RPMI7951 (cell line): ENCODE measurements around a stretch of chr9.

GRCh38 chr9:129951080-129951626, 91.8 kb downstream of the FNBP1 start:
- RAMPAGE, long total RNA: no peak

DNA sequence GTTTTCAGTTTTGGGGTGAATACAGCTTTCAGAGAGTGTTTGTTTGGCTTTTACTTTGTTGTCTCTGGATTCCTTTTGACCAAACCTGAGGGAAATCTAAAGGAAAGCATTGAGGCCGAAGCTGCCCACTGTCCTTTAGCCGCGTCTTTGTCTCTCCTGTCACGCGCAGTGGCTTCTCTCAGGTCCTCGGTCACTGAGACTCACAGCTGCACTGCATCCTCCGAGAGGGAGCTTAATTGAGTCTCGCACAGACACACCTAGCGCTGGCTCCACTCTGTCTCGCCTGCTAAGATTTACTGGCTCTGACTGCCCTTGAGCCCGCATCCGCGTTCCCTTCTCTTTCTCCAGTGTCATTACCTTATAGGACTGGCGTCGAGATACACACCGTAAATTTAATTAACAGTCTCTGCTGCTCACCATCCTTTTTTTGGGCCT, 58.0 kb downstream of the GPR107 start:
- RAMPAGE, long total RNA: no peak

GRCh38 chr9:130128623-130129496, 43.3 kb upstream of the NCS1 start:
- RAMPAGE, long total RNA: no peak

- RAMPAGE, long total RNA: no peak
Observed at GRCh38 chr9:130137012-130137492, 35.2 kb upstream of the NCS1 start.

DNA sequence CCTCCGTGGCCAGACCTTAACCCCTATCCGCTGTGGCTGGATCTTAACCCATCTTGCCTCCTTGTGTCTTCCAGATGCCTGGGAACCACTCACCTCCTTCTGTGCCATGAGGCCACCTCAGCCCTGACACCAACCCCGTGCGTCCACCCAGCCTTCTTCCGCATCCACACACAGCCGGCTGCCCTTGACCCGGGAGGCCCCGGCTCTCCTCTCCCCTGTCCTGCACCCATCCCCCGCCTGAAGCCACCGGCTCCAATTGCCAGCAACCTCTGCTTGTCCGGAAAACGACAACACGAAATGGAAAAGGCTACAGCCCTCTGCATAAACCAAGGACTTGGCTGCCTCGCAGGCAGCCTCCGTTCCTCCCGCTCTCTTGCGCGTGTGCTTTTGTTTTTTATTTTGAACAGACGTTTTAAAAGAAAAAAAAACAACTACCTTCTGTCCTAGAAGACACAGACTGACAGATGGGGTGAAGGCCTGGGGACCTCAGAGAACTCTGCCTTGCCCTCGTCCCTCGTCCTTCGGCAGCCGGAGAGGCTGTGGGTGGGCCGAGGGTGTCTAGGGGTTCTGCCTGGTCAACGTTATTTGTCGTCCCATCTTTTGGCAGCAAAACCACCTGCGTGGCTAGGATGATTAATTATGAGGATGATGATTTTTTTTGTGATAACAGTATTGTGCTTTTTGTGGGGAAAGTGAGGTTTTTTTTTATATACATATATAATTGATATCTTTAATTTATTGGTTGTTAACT, 32.5 kb upstream of the HMCN2 start:
- RAMPAGE, long total RNA: no peak

GRCh38 chr9:130319156-130319919, 53.8 kb downstream of the HMCN2 start:
- RAMPAGE, long total RNA: no peak

- RAMPAGE, long total RNA: no peak
Observed at GRCh38 chr9:130442916-130443432, 1.8 kb upstream of the ASS1 start.

DNA sequence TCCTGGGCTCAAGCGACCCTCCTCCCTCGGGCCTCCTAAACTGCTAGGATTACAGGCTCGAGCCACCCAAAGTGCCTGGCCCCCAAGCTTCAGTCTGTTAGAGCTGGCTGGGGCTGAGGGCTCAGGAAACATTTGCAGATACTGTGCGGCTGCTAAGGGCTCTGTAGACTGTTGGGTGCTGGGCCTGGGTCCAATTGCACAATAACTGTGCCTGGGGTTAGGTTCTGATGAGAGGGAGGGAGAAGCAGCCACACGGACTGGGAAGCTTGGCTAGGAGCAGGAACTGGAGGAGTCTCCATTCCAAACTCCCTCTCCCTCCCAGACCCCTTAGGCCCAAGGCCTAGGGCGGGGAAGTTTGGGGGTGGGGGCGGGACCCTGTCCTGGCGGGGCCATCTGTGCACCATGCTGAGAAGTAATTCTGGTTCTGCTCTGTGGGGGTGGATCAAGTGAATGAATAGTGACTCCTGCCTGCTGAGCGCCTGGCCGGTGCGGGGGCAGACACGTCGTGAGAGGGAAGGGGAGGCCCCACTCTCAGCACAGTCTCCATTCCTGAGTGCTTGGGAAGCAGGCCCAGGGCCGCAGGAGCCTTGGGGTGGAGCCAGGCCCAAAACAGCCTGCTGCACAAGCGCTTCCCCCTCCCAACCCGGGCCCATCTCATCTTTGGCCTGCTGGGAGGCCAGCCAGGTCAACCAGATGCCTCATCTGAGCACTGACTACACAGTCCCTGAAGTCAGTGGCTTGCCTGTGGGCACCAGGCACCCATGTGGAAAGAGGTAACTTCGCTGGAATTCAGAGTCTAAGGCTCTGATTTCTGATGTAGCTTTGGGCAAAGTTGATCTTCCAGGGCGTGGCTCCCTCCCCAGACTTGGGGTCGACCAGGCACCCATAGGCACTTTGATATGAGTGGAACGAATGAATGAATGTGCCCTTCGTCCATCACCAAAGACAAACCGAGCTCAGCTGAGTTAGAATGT, 1.6 kb downstream of the ASS1 start:
- RAMPAGE, long total RNA: no peak

DNA sequence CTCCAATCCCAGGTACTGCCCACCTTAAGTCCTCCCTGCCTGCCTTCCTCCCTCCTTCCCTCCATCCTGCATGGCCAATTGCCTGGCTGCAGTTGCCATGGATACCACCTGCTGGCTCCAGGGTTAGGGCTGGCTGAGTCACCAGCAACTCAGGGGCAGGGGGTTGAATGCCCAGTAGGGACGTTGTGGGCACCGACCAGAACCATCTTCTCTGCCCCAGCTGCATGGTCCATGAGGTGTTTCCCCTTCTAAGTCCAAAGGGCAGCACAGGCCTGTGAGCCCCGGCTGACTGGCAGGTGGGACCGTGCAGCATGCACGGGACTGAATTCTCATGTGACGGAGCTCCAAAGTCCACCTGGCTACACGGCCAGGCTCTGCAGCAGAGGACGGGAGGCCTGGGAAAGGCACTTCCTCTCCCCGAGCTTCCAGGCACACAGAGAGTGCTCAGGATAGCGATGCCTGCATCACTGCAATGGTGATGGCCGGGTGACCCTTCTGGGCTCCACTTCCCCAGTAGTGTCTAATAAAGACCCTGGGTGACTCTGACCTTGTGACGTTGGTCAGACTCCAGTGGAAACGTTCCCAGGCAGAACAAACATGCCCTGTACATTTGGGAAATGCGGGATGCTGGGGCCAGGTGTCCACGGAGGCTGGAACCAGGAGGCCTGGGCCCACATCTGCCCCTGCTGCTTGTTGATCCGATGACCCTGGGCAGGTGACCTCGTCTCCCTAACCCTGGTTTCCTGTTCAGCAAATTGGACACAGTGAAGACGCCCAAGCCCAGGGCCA, 5.8 kb downstream of the ASS1 start:
- RAMPAGE, long total RNA: no peak

- RAMPAGE, long total RNA: no peak
Observed at GRCh38 chr9:130501455-130502015, 56.8 kb downstream of the ASS1 start.

DNA sequence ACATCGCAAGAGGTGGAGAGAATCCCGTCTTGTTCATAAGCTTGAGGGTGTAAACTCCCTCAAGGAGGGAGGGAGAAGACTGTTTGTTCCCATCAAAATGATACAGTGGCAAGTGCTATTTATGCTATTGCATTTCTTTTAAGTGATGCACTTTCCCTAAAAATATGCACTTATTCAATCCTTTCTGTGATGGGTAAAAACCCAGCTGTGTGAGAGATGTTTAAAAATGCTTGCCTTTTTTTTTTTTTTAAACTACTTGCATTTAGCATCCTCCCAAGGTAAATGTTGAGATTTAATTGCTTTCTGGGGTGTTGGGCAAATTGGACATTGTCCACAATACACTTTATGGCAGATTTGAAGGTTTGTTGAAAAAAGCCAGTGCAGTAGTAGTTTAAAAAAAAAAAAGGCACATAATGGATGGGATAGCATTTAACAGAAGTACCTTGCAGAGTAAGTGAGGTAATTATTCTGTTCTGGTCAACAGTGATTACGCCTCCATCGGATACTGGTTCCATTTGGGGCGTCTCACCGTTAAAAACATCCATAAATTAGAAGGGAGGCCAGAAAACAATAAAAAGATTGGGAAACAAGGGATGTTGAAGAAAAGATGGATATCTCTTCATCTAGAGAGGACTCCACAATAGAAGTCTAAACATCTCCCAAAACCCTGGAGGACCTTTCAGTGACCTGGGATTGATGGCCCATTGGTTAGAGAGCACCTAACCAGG, 32.2 kb downstream of the FUBP3 start:
- RAMPAGE, long total RNA: no peak

DNA sequence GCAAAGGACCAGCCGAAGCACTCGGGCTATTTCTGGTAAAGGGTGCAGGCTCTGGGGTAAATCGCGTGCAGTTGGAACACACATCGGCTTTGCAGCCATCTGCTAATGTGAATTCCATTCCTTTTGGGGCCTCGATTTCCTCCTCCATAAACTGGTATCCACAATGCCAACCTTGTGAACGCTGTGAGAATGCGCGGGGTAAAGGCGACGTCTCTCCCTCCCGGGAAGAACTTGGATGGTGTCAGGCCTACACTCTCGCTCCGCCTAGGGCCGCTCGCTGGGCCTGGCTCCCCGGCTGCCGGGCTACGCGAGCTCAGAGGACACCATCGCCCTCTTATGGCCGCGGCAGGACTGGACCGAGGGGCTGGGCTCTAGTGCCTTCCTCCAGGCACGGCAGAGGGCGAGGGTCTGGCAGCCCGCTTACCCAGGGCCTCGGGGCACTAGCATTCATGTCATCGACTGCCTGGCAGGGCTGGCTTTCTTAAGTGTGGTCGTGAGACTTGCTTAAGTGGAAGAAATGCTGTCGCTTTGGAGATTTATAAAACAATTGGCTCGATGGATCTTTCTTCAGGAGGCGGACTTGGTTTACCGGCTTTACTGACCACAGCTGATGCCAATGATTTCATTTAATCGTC, 1.3 kb upstream of the EXOSC2 start:
- RAMPAGE, long total RNA: no peak

- RAMPAGE, long total RNA: no peak
Observed at GRCh38 chr9:130794306-130795026, 40.6 kb upstream of the ABL1 start.

DNA sequence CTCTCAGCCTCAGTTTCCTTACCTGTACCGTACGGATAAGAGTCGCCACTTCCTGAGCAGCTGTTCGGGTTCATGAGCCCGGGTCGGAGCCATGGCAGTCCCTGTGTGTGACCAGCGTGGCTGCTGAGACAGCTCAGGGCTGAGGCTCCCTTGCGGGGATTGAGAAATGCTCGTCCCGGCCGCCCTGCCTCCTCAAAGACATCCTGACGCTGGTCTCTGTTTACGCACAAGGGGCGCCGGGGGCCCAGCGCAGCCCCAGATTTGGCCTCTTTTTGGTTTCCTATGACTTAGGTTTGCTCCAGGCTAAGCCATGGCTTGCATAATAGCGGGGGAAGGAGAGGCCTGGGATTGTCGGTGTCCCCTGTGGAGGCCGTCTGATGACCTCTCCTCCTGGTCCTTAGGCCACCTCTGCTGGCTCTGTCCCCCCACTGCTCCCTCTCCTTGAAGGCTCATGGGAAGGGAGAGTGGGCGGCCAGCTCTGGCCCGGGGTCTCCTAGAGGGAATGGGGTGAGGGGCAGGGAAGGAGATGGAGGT, 3.4 kb downstream of the LAMC3 start:
- RAMPAGE, long total RNA: no peak

DNA sequence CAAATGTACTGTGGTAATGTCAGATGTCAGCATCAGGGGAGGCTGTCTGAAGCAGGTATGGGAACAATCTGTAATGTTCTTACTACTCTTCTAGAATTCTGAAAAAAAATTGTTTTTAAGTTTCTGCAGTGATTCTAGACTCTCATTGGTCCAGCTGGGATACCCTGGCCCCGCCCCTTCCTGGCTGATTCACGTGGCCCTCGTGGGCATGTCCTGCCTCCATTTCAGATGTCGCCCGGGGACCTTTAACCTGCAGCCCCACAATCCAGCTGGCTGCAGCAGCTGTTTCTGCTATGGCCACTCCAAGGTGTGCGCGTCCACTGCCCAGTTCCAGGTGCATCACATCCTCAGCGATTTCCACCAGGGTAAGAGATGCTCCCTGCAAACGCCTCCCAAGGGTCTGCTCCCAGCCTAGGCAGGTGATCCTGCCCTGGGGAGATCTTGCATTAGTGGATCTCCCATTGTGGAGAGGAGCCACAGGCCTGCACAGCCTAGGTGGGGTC, 36.4 kb downstream of the LAMC3 start:
- RAMPAGE, long total RNA: no peak

- RAMPAGE, long total RNA: no peak
Observed at GRCh38 chr9:131098237-131099213, 2.2 kb downstream of the AIF1L start.

DNA sequence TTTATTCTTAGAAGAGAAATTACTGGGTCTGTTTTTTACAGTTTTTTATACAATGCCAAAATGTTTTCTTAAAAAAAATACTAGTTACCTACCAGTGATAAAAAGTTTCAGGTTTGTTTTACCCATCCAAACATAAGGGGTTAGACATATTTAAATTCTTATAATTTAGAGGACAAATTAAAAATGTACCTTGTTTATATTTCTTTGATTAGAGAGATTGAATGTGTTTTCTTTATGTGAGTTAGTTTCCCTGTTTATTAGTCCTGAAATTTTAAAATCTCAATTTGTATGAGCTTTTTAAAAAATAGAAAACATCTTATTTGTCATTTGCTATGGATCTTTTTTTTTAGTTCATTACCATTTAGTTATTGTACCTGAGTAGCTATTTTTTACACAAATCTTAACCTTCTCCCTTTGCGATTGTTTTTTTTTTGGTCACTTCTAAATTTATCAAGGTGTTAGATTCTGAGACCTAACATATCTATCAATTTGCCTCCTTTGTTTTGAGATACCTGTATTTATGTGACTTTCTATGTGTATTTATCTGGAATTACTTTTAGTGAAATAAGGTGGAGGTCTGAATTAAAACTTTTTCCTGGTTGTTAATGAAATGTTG, 18.1 kb downstream of the NUP214 start:
- RAMPAGE, long total RNA: no peak

- RAMPAGE, long total RNA: no peak
Observed at GRCh38 chr9:131197229-131197763, 71.9 kb downstream of the NUP214 start.

- RAMPAGE, long total RNA: no peak
Observed at GRCh38 chr9:131271511-131272427, 4.5 kb downstream of the FAM78A start.

DNA sequence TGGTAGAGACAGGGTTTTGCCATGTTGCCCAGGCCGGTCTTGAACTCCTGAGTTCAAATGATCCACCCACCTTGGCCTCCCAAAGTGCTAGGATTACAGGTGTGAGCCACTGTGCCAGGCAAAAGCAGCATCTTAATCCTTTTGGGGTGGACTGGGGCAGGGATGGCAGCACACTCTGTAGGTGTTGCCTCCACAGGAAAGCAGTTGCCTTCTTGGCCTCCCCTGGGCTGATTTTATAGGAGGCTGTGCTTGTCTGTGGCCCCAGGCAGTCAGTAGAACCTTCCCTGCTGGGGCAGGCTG, 49.7 kb downstream of the PRRC2B start:
- RAMPAGE, long total RNA: no peak